Ureter (tissue), 1 donor: ENCODE results near the genes CAPN9 and EXOC8.

- PRO-cap, result no peak
Observed at GRCh38 chr1:229640306-229640778, 14.3 kb downstream of the URB2 start.

DNA sequence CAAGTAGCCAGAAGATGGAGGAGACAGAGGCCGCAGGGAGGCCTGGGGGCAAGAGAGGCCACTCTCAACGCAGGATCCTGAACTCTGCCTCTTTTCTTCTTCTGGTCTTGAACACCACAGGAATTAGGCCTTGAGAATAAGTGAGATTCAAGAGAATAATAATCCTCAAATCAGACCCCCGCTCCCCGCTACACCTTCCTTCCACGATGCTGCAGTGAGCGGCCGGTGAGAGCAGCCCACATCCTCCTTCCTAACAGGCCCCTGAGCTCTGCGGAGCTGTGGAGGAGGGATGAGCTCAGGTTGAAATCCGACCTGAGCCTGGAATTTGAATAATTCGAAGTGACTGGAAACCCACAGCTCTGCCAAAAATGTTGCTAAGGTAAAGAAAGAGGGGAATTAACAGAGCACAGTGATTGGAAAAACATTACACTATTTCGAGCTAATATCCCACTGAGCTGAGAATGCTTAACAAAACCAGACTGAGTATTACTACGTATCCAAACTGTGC lies 90.0 kb downstream of the URB2 start:
- PRO-cap, result no peak

GRCh38 chr1:229856354-229856590 lies 210.8 kb upstream of the GALNT2 start:
- PRO-cap, result no peak

DNA sequence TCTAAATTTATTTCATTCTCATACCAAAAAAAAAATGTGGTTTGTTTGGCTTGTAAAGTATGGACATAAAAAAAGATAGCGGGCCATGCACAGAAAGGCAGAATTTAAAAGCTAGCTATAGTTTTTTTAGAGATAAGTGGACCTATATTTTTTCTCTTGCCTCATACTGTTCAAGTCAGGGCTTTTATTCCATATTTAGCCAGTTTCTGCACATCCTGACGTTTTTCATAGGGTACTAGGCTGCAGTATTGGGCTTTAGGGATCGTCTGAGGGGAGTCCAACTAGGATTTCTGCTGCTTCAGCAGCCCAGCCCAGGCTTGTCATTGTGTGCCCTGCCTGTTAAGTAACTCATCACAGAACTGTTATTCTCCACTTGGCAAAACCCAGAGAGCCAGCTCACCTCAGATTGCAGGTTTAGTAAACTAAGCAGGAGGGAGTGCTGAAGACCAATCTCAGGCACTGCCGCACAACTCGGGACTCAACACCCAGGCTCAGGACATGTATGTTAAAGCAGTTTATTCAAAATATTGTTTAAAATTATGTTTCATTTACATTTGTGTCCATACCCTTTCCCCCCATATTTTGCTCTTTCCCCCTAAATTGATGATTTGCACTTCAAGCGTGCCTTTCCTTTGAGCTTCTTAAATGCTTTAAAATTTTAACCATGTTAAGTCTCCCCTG lies 2.8 kb downstream of the GALNT2 start:
- PRO-cap, result no peak

GRCh38 chr1:230070365-230070966 lies 3.4 kb downstream of the GALNT2 start:
- PRO-cap, result no peak

DNA sequence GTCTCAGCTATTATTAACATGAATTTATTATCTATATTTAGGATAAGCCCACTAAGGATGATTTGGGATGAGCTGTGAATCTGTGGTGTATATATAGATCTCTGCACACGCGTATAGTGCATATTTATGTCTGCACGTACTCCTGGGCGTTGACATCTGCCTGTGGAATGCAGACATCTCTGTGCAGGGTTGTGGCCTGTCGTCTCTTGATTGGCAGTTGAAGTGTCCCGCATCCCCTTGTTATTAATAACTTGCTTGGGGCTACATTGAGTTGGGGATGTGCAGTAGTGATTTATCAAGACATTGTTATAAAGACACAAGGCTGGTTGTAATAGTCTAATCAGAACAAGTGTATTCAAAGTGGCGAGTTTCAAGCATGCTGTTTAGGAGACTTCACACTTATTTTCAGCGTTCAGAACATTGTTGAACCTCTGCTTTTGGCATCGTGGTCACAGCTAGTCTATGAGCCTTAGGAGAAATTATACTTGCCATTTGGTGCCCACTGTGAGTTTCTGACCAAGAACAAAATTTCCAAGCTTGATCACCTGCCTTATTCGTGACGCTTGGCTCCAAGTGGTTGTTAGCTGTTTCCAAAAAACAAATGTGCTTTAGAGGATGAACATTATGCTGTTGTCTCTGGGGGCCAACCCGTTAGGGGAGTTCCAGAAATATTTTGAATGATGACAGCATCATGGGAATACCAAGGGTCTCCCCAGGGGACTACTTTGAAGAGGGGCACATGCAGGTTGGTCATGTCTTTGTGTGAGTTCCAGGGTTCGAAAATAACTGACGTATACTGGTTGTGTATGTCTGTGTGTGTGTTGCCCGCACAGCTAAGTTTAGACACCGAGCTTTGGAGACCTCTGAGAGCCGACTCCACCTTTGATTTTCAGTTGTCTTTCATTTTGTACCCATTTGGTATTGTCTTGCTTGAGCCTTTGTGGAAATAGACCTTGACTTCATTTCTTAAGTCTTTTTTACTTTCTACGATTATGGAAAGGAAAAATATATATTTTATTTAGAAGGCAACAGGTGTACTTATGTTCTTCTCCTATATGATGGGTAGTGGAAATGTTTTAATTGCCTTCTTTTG lies 56.0 kb downstream of the GALNT2 start:
- PRO-cap, result no peak

- PRO-cap, result no peak
Observed at GRCh38 chr1:230125613-230126572, 58.9 kb downstream of the GALNT2 start.

DNA sequence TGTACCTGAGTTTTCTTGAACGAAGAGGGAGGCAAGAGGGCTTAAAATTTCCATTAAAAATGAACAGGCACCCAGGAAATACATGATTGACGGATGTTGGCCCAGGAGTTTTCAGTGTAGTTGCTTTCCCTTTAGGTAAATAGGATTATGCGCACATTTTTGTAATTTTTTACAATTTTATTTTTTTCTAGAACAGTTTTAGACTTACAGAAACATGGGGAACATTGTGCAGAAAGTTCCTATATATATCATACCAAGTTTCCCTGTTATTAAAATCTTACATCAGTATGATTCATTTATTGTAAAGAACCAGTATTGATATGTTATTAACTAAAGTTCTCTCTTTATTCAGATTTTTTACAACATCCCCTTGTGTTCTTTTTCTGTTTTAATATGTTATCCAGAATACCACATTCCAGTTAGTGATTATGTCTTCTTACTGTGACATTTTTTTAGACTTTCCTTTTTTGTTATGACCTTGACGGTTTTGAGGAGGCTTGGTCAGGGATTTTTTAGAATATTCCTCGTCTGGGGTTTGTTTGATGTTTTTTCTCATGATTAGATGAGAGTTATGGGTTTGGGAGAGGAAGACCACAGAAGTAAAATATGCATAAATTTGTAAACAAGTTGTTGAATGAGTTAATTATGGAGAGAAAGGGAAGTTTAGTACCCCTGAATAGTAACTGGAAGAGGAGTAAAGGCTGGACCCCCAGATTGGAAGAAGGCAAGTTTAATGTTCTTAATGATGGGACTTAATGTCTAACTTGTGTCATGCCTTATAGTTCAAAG lies 101.7 kb downstream of the GALNT2 start:
- PRO-cap, result no peak

DNA sequence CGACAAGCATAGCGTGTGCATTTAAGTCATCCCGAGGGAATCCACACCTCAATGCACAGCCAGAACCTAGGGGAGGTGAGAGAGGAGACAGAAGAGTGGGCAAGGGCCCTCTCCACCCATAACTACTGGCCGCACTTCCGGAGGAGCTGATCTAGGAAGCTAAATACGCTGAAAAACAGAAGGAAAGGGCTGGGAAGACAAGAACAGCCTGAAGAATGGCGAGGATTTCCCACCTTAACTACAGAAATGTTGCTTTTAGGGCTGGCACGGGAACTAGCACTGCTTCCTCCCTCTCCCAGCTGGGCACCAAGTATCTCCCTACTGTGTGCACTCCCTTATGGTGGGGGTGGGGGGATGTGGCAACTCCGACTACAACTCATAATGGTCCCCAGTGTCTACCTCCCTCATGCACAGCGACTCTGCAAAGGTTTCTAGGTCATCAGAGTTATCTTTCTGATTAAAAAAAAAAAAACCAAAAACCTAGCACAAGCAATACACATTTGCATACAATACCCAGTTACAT lies 3.5 kb downstream of the PGBD5 start:
- PRO-cap, result no peak

- PRO-cap, result no peak
Observed at GRCh38 chr1:230459381-230459958, 33.3 kb upstream of the PGBD5 start.

- PRO-cap, result no peak
Observed at GRCh38 chr1:230708374-230709543, 5.2 kb downstream of the AGT start.

DNA sequence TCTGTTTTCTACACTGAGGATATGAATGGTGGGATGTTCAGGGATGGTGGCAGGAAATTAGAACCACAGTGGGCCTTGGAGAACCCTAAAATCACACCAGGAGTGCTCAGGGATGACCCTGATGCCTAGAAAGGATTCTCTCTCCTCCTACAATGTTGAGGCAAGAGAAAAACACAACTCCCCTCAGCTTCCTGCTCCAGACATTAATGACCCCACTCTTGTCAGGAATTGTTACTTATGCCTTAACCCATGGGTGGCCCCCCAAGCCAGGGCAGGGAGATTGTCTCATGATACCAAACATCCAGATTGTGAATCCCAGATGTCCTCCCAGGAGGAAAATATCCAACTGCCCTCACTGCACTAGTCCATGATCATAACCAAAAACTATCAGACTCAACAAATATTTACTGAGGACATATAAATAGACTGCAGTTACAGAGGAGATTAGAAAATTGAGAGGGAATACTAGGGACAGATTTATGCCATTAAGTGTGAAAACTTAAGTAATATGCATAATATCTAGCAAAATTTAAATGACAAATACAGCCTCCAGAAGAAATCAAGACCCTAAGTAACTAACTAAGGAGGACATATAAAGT lies 13.2 kb upstream of the AGT start:
- PRO-cap, result no peak

- PRO-cap, result no peak
Observed at GRCh38 chr1:230730939-230731513, 16.2 kb upstream of the CAPN9 start.

GRCh38 chr1:230747126-230747521 lies at the start of gene CAPN9:
Gene CAPN9 (plus strand): TSS chr1:230747388.
- PRO-cap, result no peak

- PRO-cap, result no peak
Observed at GRCh38 chr1:230754725-230755569, 7.8 kb downstream of the CAPN9 start.

DNA sequence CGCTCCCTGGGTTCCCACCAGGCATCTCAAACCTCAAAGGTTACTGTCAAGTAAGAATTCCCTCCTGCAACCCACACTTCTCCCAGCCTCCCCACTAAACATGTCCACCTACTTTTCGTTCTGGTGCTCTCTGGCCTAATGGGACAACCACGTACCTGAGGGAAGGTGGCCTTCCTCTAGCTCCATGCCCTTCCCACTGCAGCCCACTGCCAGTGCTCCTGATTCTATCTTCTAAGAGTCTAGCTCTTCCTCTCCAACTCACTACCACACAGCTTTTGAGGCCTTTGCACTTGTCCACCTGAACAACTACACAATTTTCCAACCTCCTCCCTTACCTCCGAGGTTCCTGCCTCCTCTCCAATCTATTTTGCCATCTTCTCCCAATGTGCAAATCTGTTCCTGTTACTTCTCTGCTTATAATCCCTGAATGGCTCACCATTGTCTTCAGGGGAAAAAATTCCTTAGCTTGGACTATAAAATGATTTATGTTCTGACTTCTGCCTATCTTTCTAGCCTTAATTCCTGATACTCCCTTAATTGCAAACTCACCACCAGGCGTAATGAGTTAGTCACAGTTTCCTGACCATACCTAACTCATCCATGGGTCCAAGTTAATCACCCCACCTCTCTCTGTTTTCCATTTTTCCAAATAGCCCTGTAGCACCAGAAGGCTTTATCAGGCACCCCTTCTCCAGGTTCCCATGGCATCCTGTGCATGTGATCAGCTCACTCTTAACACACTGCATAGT lies 53.9 kb upstream of the C1orf198 start:
- PRO-cap, result no peak

DNA sequence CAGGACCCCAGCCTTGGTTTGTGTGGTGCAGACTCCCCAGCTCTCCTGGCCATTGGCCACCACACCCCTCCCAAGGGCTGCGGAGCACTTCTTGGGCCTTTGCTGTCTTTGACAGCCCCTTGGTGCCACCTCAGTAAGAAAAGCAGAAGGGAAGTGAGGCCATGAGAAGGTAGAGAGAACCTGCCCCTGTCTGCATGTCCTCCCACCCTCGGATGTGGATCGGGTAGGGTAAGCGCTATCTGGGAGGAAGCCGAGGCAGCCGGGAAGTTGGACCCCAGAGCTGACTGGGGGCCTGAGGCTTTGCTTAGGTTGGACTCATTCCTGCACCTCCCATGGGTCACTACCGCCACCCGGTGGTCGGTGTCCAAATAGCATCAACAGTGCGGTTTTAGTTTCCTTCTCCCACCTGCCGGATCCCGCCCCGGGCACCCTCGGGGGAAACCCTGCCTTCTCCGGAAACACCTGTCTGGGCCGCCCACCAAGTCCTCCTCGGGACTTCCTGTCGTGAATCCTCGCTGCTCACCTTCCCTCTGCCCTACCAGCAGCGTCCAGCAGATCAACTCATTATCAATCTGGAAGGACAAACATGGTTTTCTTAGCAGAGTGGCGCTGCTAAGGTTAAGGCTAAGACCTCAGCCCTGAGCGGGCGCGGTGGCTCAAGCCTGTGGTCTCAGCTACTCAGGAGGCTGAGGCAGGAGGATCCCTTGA lies 29.7 kb downstream of the C1orf131 start:
- PRO-cap, result no peak

DNA sequence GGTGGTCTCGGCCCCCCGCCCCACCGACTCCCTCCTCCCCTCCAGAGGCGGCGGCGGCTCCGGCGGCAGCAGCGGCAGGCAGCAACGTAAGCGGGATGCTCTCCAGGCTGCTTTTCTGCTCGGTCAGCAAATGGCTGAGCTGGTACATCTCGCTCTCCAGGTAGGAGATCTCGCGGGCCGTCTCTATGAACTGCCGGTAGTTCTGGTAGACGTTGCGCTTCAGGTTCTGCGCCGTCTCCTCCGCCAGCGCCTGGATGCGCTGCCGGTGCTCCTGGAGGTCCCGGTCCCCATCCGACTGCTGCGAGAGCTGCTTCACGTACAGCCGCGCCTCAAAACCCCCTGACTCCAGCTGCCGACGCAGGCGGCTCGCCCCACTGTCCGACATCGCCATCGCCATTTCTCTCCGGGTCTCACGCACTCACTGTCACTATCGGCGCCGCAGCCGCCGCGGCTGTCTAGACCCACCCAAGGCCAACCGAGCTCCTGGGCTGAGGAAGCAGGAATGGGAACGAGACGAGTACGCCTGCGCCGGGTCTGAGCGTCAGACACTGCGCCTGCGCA lies at the start of gene EXOC8:
TSS of gene EXOC8 (minus strand) at position 504 of the 561 bp plus-strand sequence.
- PRO-cap, result bidirectional peak, plus-strand start outside the sequence, minus-strand start at position 493 of the sequence

DNA sequence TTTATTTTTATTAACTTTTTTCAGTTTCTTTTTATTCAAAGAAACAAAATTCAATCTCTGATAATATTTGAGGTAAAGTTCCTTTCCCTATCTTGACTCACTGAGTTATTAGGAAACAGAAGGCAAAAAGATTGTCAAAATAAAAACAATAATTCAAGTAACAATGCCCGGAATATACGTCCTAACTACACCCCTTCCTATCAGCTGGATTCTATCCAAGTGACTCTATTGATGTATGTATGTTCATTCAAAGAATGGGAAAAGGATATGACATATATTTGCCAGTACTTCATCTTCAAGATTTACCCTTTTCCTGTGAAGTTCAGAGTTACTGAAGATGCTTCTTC lies 13.7 kb downstream of the SPRTN start:
- PRO-cap, result no peak

DNA sequence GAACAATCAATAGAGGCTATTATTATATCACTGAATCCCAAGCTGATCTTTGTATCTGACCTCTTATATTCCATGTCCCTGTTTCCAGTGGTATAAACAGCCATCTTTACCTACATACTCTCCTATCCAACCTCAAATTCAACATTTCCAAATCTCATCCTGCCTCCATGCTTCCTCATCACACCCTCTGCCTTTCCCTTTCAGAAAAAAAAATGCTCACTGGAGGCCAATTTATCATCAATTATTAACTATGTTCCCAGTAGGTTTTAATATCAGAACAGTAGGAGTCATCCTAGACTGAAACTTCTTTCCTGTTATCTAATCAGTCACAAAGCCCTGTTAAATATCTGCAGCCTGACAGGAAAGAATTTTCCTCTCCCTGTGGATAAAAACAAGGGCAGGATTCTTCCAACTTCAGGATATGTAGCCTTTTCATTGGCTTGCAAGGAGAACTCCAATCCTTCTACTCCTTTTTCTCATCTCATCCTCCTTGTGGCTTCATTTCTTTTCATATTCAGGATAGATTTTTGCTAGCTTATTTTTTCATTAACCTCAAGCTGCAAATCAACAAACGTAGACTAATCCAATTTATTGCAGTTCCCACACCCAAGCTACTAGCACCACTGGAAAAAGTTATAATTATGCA lies 28.4 kb downstream of the EGLN1 start:
- PRO-cap, result no peak